ENCODE results near the gene LYZL4.

DNA sequence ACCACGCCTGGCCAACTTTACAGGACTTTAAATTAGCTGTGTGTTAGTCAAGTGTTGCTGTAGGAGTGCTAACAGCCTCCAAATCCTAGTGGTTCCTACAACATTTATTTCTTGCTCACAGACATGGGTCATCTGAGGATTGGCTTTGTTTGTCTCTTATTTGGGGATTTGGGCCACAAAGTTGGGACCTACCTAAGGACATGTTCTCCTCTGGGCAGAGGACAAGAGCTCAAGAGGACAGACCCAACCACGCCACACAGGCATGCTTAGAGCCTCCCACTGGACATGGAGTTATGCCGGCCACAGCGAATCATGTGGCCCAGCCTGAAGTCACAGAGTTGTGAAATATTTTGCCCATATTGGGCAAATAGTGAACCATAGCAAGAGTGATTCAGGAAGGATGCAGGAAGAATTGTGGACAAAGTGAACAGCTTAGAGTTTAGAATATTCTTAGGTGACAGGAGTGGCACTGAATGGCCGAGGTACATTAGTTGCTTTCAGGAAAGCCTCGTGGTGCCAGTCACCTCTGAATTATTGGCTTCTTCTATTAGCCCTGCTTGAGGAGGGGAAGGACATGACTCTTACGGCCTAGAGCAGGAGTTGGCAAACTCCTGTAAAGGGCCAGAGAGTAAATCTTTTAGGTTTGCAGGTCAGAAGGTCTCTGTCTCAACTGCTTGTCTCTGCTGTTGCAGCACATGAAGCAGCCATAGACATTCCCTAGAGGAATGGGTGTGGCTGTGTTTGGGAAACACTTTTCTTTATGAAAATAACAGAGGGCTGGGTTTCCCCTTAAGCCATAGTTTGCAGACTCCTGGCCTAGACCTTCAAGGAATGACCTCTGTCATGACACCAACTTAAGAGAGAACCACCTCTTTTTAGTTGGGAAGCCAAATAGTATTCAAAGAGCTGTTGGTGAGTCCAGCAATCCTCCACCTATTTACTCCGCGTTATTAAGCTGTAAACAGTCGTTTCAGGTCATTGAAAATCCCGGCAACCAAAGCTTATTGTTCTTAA, 10.1 kb downstream of the TRAK1 start:
- PRO-cap: no peak
- RAMPAGE, long total RNA, 4 experiments: no peak in any of the 4 experiments

- PRO-cap: no peak
- RAMPAGE, long total RNA, 4 experiments: no peak in any of the 4 experiments
Measured at GRCh38 chr3:42188799-42189297, 77.1 kb downstream of the CCK start.

GRCh38 chr3:42192458-42193419, 73.2 kb downstream of the CCK start:
- PRO-cap: no peak
- RAMPAGE, long total RNA, 4 experiments: no peak in any of the 4 experiments

DNA sequence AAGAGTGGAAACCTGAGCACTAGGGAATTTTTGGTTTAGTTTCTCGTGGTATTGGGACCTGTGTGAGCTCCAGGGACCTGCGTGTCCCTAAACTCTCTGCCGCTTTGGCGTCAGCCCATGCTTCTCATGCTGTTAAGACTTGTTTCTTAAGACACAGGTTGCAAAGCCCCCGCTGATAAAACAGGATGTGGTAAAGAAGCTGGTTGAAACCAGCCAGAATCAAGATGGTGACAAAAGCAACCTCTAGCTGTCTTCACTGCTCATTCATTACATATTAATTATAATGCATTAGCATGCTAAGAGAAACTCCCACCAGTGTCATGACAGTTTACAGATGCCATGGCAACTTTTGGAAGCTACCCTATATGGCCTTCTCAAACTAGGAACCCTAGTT, 64.6 kb downstream of the LYZL4 start:
- PRO-cap: no peak
- RAMPAGE, long total RNA, 4 experiments: no peak in any of the 4 experiments

DNA sequence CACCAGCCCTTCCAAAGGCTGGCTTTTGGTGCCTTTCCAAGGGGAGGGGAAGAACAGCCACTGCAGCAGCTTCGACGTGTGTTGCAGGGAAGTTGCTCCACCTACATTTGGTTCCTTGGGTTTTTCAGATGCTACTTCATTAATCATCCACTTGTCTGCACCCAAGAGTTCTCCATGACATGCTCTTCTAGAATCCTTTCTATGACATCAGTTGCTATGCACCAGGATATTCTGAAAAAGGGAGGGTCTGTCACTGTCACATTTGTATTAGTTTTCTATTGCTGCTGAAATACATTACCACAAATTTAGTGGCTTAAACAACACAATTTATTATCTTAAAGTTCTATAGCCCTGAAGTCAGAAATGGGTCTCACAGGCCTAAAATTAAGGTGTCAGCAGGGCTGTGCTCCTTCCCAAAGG, at the start of gene LYZL4:
Gene LYZL4 (minus strand): TSS at position 189 of the 420 bp plus-strand sequence.
- PRO-cap: no peak
- RAMPAGE, long total RNA, 4 experiments: no peak in any of the 4 experiments

DNA sequence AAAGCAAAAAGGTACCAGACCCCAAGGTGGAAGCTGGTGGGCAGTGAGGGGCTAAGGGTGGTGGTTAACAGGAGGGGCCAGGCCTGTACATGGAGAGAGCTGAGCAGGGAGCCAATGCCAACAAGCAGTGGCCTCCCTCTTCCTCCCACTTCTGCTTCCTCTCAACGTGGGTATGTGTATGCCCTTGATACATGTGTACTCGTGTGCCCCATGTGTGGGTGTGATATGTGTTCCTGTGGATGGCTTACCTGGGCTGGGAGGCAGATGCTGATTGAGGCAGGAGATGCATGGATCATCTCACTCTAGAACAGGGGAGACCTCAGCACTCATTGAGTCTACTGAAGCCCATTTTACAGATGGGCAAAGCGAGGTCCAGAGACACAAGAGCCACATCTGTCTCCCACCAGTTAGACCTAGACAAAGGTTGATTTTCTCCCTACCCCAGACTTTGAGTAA, 939 bp downstream of the VIPR1 start:
- PRO-cap: no peak
- RAMPAGE, long total RNA, 4 experiments: no peak in any of the 4 experiments

DNA sequence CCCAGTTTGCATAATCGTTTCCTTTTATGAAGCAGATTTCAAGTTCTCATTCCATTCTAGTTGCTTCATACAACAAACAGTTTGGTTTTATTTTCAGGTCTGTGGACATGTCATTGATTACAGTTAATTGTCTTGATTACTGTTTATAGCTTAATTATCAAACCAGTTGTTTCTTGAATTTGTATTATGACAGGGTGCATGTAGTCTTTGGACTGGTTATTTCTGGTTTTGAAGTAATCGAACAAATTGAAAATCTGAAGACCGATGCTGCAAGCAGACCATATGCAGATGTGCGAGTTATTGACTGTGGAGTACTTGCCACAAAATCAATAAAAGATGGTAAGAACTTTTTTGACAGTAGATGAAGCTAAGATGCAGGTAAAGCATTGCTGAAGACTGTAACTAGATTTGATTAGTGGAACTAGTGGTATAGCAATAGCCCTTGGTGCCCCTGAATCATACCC, 22.5 kb upstream of the ZBTB47 start:
- PRO-cap: no peak
- RAMPAGE, long total RNA, 4 experiments: no peak in any of the 4 experiments

DNA sequence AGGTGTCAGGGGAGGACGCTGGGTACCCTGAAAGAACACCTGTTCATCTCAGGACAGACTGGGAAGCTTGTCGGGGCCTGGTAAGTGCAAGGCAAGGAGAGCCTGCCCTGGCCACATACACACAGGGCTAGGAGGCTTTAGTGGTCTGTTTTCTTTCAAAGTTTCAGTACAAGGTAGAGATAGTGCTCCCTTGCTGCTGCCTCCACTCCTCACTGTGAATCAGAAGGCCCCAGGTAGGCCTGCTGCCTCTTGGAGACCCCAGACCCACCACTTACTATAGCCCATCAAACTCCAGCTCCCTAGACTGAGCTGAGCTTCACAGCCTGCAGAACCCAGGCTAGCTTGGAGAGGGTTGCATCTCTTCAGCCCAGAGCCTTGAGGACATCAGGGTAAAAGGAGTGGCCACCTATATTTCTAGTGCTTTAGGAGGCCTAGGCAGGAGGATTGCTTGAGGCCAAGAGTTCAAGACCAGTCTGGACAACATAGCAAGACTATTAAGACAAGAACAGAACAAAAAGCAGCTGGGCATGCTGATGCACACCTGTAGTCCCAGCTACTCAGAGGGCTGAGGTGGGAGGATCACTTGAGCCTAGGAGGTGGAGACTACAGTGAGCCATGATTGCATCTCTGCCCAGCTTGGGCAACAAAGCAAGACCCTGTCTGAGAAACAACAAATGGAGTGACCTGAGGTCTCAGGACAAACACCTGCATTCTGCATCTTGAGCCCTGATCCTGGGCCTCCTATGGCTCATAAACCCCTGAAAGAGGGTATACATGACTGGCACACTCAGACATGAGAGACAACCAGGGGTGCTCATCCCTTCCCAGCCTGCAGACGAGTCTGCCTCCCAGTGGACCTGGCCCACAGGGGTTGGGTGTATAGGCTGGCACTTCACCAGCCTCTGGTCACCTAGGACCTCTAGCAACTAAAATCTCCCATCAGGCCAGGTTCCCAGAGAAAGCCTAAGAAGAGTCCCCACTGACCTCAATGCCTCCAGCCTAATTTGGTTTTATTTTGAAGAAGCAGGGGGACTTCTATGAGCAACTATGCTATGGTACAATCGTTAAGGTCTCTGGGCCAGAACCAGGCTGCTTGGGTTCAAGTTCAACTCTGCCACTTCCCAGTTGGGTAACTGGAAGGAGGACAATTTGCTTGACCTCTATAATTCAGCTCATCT, 3.1 kb upstream of the ZBTB47 start:
- PRO-cap: no peak
- RAMPAGE, long total RNA, 4 experiments: no peak in any of the 4 experiments

- PRO-cap: no peak
- RAMPAGE, long total RNA, 4 experiments: no peak in any of the 4 experiments
Measured at GRCh38 chr3:42829392-42830164, 20.3 kb downstream of the ACKR2 start.

GRCh38 chr3:42844557-42844900, 31.1 kb downstream of the CYP8B1 start:
- PRO-cap: no peak
- RAMPAGE, long total RNA, 4 experiments: no peak in any of the 4 experiments

GRCh38 chr3:43153054-43154184, 47.5 kb upstream of the POMGNT2 start:
- PRO-cap: no peak
- RAMPAGE, long total RNA, 4 experiments: no peak in any of the 4 experiments

GRCh38 chr3:43217561-43217941, 68.8 kb upstream of the SNRK start:
- PRO-cap: no peak
- RAMPAGE, long total RNA, 4 experiments: no peak in any of the 4 experiments

DNA sequence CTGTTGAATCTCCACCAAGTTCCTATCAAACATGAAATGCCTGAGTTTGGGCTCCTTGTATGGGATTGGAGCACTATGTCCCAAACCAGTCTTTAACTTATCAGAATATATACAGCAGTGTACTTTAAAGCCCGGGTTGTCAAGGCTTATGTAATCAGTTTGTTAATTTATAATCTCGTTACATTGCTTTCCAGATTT, 1.2 kb downstream of the SNRK start:
- PRO-cap: no peak
- RAMPAGE, long total RNA, 4 experiments: no peak in any of the 4 experiments

GRCh38 chr3:43347500-43348318, 61.4 kb downstream of the SNRK start:
- PRO-cap: no peak
- RAMPAGE, long total RNA, 4 experiments: no peak in any of the 4 experiments

DNA sequence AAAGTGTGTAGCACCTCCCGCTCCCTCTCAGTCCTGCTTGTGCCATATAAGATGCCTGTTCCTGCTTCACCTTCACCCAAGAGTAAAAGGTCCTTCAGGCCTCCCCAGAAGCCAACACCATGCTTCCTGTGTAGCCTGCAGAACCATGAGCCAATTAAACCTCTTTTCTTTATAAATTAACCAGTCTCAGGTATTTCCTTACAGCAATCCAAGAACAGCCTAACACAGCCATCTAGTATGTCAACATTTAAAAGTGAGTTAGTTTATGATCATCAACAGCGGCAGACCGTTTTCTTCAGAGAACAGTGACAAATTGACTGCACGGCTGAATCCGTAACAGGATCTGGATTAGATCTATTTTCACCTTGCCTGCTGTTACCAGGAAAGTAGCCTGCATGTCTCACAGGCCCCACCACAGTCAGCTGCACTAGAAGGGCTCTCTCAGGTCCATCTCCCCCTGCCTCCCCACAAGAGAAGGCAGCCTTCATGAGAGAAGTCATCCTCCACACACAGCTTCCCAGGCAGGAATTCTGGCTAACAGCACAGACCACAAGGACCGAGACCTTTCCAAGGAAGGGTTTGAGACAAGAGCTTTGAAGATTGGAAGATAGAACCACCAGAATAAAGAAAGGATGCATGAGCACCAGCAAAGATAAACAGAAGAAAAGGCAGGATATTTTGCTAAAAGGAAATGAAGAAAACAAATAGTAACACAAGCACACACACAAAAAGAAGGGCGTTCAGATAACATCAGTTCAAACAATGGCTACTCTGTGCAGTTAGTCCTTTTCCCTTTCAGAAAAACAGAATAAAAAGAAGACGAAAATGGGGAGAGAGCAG, 127.3 kb downstream of the SNRK start:
- PRO-cap: no peak
- RAMPAGE, long total RNA, 4 experiments: no peak in any of the 4 experiments

GRCh38 chr3:43485808-43486189, 136.0 kb downstream of the ANO10 start:
- PRO-cap: no peak
- RAMPAGE, long total RNA, 4 experiments: no peak in any of the 4 experiments

- PRO-cap: no peak
- RAMPAGE, long total RNA, 4 experiments: no peak in any of the 4 experiments
Measured at GRCh38 chr3:43759107-43759703, 68.5 kb downstream of the ABHD5 start.

- PRO-cap: no peak
- RAMPAGE, long total RNA, 4 experiments: start-site peak on the plus strand in 3 of 4 experiments, at chr3:44338129-44338546 at its widest, 23 to 57 reads per replicate
Measured at GRCh38 chr3:44337855-44338626, 525 bp upstream of the TCAIM start.

DNA sequence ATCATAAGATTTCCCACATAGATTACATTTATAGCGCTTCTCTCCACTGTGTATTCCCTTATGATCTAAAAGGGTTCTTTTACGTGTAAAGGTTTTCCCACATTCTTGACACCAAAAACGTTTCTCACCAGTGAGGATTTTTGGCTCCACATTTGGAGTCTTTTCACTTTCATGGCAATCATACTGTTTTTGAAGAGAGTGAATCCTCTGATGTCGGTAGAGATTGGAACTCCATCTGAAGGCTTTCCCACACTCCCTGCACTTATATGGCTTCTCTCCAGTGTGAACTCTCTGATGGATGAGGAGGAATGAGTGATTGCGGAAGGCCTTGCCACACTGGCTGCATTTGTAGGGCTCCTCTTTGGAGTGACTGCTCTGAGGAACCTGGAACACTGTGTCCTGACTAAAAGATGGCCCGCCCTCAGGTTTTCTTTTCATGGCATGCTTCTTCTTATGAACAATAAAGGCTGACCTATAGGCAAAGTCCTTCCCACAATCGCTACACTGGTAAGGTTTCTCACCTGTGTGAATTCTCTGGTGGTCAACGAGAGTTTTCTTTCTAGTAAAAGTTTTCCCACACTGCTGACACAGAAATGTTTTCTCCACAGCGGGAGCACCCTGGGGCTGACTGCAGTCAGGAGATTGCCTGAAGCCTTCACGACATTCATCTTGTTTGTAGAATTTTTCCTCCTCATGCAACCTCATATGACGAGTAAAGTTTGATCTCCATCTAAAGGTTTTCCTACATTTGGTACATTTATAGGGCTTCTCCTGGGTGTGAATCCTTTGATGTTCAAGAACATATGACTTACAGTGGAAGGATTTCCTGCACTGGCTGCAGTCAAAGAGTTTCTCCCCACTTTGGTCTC, 30.2 kb downstream of the ZNF445 start:
- PRO-cap: no peak
- RAMPAGE, long total RNA, 4 experiments: no peak in any of the 4 experiments

- PRO-cap: no peak
- RAMPAGE, long total RNA, 4 experiments: no peak in any of the 4 experiments
Measured at GRCh38 chr3:44455063-44455796, 22.2 kb downstream of the ZNF445 start.

Measured in omental fat pad (tissue), 4 donors.